Vein endothelial cell (primary cell): ENCODE measurements around a stretch of chr1.

GRCh38 chr1:16400231-16400880, 33.3 kb downstream of the SZRD1 start:
- CAGE, long polyA plus RNA: no peak

DNA sequence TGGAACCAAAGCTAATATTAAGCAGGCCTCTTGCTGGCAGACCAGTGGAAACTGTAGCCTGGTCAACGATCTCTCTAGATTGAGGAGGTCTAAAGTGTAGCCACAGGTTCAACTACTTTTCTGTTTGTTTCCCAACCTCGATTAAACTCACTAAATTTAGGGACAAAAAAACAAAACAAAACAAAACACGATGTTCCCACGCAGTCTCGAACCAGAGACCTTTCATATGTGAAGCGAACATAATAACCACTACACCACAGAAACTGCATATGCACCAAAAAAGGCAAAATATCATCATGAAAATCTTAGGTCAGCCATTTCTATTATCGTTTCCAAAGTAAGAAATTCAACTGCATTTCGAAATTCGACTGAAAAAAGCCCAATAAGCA, 106.9 kb downstream of the NECAP2 start:
- CAGE, long polyA plus RNA: no peak

DNA sequence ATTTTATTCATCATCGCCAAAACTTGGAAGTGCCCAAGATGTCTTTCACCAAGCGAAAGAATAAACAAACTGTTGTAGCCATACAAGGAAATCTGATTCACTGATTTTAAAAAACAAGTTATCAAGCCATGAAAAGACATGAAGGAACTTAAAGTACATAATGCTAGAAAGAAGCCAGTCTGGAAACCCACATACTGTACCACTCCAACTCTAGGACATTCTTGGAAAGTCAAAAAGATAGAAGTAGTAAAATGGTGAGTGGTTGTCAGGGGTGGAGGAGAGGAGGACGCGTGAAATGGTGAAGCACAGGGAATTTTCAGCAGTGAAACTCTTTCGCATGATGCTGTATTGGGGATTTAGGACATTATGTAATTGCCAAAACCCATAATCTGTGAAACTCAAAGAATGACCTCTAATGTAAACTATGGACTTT, 165.5 kb downstream of the NECAP2 start:
- CAGE, long polyA plus RNA: no peak

DNA sequence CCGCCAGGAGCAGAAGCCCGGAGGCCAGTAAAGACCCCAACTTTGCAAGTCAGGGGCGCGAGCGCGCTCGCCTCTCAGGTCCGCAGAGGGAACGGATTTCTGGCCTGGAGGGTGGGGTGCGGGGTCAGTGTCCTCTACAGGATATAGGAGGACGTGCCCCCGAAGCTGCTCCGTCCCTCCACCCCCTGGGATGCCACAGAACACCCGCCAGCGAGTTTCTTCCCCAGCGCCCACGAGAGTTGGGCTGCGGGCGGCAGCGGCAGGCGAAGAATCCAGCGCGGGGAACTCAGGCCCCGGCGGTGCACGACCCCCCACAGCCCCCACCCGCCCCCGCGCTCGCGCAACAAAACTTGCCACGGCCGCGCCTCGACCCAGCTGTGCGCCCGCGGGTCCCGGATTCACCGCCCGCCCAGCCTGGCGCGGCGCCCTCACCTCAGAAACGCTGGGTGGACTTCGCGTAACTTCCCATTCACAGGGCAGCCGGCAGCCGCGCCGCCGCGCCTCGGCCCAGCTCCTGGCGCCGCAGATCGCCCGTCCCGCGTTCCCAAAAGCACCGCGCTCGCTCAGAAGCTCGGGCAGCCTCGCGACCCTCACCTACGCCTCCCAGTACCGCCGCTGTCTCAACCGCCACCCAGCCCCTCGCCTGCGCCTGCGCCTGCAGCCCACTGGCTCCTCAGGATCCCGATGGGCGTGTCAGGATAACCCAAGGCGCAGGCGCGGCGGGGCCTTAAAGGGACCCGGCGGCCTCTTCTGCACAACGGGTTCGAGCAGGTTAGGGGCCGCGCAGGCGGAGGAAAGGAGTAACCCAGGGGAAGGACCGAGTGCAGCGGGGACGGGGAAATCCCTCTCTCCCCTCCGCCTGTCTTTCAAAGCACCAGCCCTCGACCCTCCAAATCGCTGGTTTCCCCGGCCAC, 172.6 kb downstream of the NECAP2 start:
- CAGE, long polyA plus RNA: no peak

DNA sequence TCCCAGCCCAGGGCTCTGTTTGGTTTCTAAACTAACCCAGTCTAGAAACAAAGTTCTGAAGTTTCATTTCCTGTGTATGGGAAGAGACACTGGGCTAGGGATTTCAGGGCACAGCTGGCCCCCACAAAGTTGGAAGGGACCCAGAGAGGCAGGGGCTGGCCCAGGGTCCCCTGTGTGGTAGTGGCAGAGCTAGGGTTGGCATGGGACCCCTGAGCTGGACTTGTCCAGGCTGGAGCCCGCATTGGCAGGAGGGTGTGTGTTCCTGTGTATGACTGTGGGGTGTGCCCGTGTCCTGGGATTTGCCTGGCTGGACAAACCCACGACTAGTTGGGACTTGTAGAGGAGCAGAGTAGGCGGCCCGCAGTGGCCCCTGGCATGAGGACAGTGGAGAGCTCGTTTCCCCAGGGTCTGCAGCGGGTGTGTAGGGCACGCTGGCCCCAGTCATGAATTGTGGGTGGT, 3.7 kb downstream of the CROCC start:
- CAGE, long polyA plus RNA: no peak

- CAGE, long polyA plus RNA: no peak
Measured at GRCh38 chr1:16949033-16949511, 27.3 kb downstream of the CROCC start.

DNA sequence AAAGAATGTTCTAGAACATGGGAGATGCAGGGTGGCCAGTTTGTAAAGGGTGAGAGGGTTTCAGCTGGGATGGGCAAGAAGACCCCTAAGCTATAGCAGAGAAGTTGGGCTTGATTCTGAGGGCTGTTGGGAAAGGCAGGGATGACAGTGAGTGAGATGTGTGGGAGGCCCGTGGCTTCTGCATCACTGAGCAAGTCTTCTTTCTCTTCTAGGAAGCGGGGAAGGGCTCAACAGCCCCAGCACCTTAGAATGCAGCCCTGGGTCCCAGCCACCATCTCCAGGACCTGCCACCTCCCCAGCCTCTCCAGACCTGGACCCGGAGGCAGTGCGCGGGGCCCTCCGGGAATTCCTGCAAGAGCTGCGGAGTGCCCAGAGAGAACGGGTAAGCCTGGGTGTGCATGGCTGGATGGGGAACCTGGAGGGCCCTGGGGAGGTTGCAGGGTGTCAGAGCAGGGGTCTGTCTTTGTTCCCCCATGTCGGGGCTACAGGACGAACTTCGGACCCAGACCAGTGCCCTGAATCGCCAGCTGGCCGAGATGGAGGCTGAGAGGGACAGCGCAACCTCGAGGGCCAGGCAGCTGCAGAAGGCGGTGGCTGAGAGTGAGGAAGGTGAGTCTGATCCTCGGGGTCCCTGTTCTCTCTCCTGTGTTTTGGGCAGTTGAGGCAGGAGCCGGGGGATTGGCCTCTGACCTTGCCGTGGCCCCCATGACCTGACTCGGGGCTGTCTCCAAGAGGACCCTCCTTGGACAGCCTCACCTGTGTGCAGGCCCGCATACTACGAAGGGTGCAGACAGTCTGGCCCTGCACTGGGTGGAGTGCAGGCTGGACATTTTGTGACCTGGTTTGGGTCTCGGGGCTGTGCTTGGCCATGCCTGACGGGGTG, 14.7 kb downstream of the MFAP2 start:
- CAGE, long polyA plus RNA: no peak

GRCh38 chr1:17098232-17098989, 20.8 kb downstream of the PADI2 start:
- CAGE, long polyA plus RNA: no peak

DNA sequence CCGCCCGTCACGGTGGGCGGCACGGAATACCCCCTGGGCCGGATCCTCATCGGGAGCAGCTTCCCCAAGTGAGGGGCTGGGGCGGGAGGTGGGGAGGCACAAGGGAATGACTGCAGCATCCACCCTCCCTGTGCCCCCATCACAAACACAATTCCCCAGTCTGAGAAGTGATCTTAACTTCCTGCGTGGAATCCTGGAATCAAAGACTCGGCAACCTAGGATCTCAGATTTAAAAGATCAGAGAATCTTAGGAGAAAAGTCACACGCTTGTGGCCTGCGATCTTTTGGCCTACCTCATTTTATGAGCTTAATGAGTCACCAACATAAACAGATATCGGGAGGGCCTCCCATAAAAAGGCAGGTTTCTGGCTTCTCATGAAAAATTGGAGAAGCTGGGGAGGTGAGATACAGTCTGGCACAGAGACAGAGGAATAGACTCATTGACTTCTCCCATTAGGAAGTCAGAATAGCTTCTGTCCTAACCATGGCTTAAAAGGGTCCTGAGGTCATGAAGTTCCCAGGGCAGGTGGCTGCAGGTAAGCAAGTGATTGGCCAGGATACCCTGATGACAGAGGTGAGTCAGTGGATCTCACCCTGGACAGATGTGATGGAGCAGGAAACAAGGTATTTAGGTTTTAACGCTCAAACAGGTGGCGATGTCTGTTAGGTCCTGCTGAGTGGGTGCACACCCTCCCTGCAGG, 15.8 kb upstream of the PADI3 start:
- CAGE, long polyA plus RNA: no peak

DNA sequence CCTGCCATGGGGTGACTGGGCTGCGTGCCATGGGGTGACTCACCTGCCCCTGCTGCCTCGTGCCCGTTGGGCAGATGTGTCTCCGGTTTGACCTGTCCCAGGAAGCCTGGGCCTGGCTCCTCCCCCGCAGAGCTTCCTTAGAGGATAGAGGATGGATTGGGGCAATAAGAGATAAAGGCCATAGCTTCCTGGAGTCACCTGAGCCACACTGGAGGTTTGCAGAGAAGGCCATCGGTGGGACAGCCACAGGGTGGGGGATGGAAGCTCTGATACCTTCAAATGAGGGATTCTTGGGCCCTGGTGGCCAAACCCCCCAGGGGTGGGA, 1.8 kb downstream of the PADI3 start:
- CAGE, long polyA plus RNA: no peak

GRCh38 chr1:17355801-17356222, 16.2 kb upstream of the PADI6 start:
- CAGE, long polyA plus RNA: no peak

DNA sequence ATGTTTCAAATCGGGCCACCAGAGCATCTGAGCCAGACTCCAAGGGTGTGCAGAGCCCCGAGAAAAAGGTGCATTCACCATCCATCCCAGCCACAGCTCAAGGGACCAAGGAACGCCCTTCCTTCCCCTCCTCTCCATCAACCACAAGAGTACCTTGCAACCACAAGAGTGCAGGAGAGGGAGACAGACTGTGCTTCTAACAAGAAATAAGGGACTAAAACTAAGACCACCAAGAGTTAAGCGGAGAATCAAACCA, 28.6 kb downstream of the RCC2 start:
- CAGE, long polyA plus RNA: no peak

- CAGE, long polyA plus RNA: no peak
Measured at GRCh38 chr1:17414824-17415369, 24.6 kb downstream of the RCC2 start.

DNA sequence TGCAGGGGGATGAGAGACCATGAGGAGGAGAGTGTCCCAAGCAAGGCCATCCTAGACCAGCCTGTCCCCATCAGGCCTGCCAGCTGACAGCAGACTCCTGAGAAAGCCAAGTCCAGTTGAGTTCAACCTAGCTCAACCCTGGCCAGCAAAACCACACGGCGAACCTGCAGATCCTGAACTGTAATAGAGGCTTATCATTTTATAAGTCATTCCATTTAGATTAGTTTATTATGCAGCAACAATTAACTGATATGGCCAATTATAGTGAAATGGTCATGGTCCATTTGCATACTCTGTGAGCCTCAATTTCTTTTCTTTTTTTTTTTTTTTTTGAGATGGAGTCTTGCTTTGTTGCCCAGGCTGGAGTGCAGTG, 36.3 kb upstream of the ARHGEF10L start:
- CAGE, long polyA plus RNA: no peak

DNA sequence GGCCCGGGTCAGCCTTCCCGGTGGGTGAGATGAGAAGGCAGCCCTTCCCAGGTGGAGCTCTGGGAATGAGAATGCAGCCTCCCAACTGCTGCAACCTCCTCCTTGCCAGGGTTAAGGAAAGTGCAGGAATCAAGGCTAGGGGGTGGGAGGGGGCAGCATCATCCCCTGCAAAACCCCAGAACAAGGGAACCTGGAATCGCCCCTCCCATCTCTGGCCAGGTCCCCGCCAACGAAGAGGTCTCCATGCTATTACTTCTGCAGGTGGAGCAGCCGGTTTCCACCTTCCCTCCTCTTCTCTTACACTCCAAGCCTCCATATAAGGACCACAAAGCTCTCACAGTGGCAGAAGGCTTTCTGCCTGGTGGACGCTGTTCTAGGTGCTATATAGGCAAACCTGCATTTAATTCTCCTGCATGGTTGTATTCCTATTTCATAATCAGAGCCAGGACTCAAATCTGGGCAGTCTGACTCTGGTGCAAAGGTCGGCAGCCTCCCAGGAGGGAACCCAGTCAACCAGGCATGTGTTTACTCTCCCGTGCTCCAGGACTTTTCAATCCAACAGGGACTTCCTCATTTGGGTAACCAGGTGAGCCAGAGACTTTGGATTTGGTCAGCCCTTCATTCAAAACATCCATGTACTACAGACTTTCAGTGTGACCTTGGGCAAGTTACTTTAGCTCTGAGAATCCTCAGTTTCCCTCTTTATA, 22.8 kb upstream of the ARHGEF10L start:
- CAGE, long polyA plus RNA: no peak

DNA sequence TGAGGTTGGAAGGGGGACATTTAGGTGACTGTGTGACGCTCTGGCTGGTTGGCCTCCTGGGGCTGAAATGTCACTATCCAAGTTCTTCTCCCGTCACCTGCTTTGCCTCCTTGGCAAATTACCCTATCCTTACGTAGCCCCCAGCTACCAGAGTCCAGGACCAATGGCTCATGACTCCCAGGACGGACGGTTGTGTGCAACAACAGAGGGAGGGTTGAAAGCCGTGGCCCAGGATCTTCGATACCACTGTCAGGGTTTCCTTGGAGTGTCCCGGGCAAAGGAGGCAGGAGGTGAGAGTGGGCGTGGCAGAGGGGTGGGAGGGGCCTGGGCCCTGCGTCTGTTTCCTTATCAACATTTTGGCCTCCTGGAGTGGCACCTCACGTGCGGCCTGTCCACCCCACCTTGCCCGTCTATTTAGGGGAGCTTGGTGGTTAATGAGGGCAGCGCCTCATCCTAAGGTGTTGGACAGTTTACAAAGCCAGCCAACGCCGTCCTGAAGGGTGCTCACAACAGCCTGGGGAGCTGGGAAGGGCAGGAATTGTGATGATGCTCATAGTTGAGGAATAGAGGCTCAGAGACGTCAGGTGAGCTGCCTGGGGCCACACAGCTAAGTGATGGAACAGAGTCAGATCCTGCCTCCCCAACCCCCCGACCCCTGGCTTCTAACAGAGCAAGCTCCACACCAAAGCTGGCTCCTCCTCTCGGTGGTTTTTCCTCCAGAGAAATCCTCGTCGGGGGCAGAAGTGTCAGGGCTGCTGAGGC, 17.5 kb upstream of the ARHGEF10L start:
- CAGE, long polyA plus RNA: no peak

GRCh38 chr1:17550626-17551720, 11.5 kb downstream of the ARHGEF10L start:
- CAGE, long polyA plus RNA: no peak

DNA sequence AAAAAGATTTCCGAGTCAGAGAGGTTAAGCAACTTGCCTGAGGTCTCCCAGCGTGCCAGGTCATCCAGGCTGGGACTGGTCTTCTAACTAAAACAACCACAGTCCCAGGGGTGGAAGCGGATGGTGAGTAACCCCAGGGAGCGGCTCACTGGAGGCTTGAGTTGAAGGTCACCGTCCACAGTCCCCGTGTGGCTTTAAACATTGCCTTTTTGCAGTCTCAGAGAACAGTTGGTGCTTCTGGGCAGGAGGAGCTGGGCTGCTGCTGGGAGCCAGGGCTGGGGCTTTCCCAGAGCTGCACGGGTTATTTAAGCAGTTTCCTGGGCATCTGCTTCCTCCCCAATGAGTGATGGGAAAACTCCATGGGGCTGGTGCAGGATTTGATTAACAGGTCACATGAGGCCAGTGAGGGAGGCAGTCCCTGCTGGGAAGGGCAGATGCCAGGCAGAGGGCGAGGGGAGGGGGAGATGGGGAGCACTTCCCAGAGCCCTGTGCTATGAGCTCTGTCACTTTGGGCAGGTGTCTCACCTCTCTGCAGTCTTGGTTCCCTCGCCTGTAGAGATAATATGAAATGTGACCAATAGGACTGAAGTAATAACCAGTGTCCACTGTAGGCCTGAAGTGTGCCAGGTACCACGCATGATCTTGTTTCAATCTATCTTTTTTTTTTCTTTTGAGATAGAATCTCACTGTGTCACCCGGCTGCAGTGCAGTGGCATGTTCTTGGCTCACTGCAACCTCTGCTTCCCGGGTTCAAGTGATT, 12.4 kb downstream of the ARHGEF10L start:
- CAGE, long polyA plus RNA: no peak

GRCh38 chr1:17559233-17559776, 19.8 kb downstream of the ARHGEF10L start:
- CAGE, long polyA plus RNA: no peak

GRCh38 chr1:17564519-17565069, 25.1 kb downstream of the ARHGEF10L start:
- CAGE, long polyA plus RNA: no peak